AG09309 (cell line): ENCODE measurements around the gene NDFIP2.

GRCh38 chr13:77860652-77861189 lies 57.9 kb downstream of the EDNRB start:
- RRBS, result no CpG with 5 or more reads among the region's 1 CpG

- RRBS, result no CpG with 5 or more reads among the region's 3 CpGs
Measured at GRCh38 chr13:78372352-78372900, 230.9 kb downstream of the POU4F1 start.

DNA sequence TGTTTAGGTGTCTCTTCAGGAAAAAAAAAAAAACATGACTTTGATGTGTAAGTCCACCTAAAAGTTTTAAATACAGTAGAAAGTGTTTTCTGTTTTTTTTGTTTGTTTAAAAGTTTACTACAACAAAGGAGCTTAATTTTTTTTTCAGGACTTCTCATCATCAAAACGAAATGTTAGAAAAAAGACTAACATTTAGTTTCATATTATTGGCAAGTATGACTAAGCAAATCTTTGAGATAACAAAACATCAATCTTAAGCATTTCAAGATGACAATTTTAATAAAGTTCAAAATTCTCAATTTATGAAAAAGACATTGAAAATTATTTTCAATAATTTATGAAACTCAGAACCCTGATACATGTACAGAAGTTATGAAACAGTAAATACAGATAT lies 4.1 kb downstream of the RBM26 start:
- RRBS, result no CpG with 5 or more reads among the region's 1 CpG

DNA sequence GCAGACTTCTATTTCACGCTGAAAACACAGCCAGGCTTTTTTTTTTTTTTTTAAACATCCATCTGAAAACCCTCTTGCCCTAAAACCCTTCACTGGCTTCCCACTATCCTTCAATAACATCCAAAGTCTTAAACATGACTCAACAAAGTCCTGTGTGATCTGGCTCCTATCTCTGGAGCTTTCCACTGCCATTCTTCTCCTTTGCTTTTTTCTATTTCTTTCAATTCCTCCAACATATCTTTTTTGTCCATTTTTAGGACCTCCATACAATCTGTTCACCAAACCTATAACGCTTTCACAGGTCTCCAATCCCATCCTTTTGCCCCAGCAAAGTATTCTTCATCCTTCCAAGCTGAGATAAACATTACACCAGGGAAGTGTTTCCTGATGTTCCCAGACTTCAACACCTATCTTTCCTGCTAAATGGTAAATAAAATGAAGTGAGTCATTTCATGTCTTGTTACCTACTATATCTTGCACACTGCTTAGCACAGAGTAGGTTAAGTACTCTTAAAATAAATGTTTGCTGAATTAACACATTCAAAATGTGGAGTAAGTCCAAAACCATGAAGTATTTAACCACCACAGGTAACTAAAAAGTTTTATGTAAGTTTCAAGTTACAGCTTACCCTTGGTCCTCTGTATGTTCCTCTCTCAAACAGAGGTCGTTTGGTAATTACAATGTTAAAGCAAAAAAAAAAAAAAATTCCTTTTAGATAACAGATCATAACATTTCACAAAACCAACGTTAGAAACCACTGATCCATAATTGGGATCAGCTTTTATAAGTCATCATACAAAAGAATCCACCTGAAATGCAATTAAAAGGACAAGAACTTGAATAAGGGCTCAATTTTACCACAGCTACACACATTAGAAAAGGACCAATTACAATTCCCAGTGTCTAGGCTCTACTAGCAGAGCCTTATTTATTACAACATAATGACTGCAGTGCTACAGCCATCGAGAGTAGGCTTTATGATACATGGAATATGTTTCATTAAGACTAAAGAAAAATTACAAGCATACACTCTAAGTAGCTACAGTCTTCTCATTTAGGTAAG lies 3.3 kb downstream of the RBM26 start:
- RRBS, result no CpG with 5 or more reads among the region's 5 CpGs

DNA sequence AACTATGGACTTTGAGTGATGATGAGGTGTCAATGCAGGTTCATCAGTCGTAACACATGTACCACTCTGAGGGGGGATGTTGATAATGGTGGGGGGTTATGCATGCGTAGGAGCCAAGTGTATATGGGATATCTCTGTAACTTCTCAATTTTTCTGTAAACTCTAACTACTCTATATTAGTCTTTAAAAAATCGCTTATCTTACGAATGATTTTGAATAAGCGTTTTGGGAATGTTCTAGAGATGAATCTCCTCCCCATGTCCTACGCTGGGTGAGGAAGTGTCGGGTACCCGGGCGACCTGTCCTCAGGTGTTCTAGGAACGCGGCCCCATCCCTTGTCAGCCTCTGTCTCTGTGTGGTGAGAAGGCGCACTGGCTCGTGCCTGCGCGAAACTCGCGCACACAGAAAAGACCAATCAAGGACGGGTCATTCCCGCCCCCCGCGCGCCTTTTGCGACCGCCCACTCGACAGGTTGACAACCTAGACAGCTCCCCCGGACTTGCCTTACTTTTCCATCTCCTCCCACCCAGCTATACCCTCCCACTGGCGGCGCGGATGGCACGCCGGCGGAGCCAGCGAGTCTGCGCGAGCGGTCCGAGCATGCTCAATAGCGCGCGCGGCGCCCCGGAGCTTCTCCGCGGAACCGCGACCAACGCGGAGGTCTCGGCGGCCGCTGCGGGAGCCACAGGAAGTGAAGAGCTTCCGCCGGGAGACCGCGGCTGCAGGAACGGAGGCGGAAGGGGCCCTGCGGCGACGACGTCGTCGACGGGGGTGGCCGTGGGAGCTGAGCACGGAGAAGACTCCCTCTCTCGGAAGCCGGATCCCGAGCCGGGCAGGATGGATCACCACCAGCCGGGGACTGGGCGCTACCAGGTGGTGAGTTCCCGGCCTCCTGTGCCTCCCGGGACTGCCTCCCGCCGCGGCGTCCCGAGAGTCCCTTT lies at the start of gene NDFIP2:
NDFIP2 (plus strand) TSS at position 507 of the 941 bp plus-strand sequence.
- RRBS, result under 1% methylated on average over 37 of the region's 81 CpGs

DNA sequence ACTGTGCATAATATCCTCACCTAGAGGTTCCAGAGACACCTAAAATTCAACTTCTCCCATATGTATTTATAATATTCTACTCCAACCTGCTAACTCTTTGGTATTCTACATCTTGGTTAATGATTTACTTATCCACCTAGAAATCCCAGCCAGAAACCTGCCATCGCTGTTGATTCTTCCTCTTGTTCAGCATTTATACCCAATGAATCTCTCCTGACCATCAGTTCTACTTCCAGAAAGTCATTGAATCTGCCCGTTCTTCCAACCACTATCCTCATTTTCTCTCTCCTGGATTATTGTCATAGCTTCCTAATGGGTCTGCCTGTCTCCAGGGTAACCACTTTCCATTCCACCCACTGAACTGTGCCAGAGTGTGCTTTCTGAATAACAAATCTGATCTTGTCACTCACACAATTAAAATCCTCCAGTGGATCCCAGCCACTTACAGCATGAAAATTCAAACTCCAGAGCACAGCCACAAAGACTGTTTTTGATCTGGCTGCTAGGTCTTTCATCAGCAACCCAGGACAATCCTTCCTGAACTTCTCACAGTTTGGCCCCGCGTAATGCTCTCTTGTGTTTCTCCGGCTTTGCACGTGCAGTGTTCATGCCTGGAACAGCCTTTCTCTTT lies 330.6 kb downstream of the SPRY2 start:
- RRBS, result no CpG with 5 or more reads among the region's 6 CpGs

DNA sequence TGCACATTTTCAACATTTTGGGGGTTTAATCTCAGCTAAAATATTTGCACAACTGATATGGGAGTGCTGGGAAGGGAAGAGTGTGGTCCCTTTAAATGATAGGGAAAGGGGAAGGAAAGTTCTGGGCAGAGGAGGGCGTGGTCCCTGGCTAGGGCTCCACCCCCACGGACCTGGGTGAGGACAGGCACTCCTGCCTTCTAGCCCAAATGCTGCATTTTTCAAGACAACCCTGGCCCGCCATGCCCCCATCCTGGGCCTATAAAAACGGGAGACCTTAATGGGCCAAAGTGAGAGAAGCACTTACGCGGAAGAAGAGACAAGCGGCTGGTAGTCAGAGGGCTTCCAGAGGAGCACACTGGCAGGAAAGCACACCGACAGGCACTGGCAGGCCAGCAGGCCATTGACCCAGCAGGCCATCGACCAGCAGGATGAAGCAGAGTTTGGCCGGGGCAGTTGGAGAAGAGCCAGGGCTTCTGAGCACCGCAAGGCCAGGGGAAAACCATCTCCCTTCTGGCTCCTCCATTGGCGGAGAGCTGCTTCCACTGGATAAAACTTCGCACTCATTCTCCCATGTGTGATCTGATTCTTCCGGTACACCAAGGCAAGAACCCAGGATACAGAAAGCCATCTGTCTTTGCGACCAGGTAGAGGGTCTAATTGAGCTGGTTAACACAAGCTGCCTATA lies 266.6 kb downstream of the SPRY2 start:
- RRBS, result no CpG with 5 or more reads among the region's 15 CpGs

DNA sequence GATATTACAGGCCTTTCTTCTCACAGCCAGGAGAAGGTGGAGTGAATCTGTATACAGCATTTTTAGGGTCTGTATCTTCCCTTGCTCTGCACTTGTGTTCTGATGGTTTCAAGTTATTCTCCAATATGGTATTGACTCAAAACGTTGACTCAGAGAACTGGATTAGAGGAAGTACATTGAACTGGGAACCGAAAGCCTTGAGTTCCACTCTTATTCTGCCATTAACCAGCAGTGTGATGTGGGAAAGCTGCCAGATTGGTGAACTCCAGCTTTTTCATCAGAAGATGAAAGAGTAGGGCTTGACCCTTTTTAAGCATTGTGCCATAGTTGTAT lies 167.7 kb downstream of the SPRY2 start:
- RRBS, result no CpG with 5 or more reads among the region's 2 CpGs

GRCh38 chr13:80235843-80236405 lies 105.0 kb downstream of the SPRY2 start:
- RRBS, result no CpG with 5 or more reads among the region's 6 CpGs

DNA sequence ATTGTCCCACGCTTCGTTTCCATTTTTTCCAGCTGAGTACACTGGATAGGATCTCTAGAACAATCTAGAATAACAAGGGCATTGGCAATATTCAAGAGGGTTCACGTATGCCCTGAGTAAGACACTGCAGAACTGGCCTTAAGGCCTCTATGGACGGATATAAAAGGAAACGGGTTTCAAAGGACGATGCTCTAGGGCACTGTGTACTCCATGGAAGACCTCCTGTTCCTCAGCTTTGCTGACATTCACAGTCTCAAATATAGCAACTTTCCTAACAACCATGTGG lies 37.8 kb downstream of the SPRY2 start:
- RRBS, result no CpG with 5 or more reads among the region's 6 CpGs

DNA sequence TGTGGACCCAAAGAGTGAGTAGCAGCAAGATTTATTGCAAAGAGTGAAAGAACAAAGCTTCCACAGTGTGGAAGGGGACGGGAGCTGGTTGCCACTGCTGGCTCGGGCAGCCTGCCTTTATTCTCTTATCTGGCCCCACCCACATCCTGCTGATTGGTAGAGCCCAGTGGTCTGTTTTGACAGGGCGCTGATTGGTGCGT lies 149.0 kb upstream of the SPRY2 start:
- RRBS, result no CpG with 5 or more reads among the region's 4 CpGs

DNA sequence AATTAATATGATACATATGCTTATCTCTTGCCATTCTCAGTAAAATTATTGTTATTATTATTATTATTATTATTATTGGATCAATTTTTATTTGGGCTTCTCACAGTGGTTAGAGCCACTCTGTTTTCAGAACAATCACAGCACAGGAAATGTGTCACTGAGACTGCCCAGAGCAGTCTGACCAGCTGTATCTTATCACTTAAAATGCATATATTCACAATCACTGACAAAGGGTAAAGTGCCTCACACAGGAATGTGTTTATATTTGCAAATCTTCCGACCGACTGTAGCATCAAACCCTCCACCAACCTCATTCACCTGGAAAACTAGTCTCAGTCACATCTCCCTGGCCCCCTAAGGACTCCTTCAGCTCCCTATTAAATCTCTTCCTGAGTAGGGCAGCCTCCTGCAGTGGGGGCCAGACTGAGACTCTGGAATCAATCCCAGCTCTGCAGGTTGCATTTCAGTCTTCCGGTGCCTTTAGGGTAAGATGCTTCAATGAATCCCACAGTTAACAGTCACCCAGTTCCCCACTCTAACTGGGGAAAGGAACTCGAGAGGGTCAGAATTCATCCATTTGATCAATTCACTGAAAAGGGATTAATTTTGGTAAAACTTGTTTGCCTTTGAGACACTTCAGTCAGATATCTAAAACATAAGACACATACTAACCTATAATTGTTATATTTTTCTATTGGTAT lies 738.2 kb upstream of the SLITRK5 start:
- RRBS, result no CpG with 5 or more reads among the region's 4 CpGs

- RRBS, result 4% methylated on average over 29 of the region's 106 CpGs
Measured at GRCh38 chr13:87671689-87672726, 837 bp downstream of the SLITRK5 start.

DNA sequence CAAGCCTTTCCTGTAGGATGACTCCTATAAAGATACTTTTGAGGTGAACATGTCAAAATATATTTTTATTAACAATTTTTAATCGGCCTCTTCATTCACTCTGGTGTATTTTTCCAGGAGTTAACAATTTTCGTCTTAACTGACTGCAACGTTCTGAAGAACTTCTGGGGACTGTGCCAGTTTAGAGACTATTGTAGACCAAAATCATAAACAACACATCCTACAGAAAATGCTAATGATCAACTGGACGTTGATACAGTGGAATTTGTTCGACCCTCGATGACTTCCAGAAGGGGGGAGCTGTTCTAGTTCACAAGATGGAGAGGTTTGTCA lies 264.0 kb upstream of the GPC5 start:
- RRBS, result no CpG with 5 or more reads among the region's 6 CpGs

GRCh38 chr13:91359816-91360800 lies 38.3 kb upstream of the GPC5 start:
- RRBS, result no CpG with 5 or more reads among the region's 4 CpGs

GRCh38 chr13:93216182-93216781 lies 10.3 kb upstream of the GPC6 start:
- RRBS, result no CpG with 5 or more reads among the region's 1 CpG

GRCh38 chr13:94119355-94119948 lies 360.0 kb downstream of the DCT start:
- RRBS, result no CpG with 5 or more reads among the region's 7 CpGs

DNA sequence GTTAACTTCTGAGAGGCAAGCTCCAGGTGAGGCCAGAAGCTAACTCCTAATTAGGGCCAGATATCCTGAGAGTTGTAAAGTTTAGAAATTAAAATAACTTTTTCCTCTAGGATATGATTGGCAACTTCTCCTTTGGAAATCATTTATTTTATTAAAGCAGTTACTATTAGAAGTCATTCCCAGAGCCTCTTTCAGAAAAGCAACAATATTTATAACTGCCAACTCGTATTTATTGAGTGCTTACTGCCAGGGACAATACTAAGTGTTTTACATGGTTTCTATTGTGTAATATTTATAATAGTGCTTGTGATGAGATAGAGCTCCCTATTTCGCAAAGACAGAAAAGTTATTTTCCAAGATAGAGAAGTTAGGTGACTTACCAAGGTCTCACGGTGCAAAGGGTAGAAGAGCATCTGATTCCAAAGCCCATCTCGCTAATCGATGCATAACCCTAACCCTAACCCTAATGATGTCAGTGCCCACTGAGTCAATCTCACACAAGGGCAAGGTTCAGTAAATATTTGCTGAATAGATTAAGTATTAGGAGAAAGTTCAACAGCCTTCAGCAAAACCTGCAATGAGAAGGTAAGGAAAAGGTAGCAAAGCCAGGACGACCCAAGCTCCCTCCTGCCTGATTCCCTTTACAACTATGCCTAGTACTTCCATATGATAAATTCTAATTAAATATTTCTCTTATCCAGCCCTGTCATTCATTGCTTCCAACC lies 187.5 kb downstream of the DCT start:
- RRBS, result no CpG with 5 or more reads among the region's 6 CpGs

DNA sequence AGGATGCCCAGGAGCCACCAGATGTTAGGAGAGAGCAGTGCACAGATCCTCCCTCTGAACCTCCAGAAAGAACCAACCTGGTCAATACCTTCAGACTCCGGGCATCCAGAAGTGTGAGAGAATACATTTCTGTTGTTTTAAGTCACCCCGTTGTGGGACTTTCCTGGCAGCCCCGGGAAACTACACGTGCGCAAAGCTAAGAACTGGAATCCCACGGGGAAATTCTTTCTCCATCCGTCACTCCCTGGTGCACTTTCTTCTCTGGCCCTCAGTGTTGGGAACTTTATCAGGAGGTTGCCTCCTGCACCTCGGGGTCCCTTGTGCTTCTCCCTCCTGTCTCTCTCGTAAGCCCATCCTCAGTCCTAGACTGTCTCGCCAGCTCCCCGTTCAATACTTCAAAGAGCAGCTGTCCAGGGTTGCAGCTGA lies 137.0 kb downstream of the DCT start:
- RRBS, result 86% methylated on average over 3 of the region's 11 CpGs

- RRBS, result 6% methylated on average over 21 of the region's 81 CpGs
Measured at GRCh38 chr13:94712768-94713566, 622 bp upstream of the SOX21 start.